ENCODE measurements around a stretch of chr9.

- PRO-cap, 3 experiments, result no peak in any of the 3 experiments
- RAMPAGE, long total RNA, 2 experiments, result no peak in any of the 2 experiments
- RRBS, result no CpG with 5 or more reads among the region's 7 CpGs
These were observed 108.5 kb downstream of the RGS3 start for GRCh38 chr9:113571888-113572490.

GRCh38 chr9:113573393-113573842, 109.9 kb downstream of the RGS3 start:
- PRO-cap, 3 experiments, result no peak in any of the 3 experiments
- RAMPAGE, long total RNA, 2 experiments, result no peak in any of the 2 experiments
- RRBS, result no CpG with 5 or more reads among the region's 8 CpGs

GRCh38 chr9:113578877-113579491, 115.5 kb downstream of the RGS3 start:
- PRO-cap, 3 experiments, result no peak in any of the 3 experiments
- RAMPAGE, long total RNA, 2 experiments, result no peak in any of the 2 experiments
- RRBS, result no CpG with 5 or more reads among the region's 5 CpGs

DNA sequence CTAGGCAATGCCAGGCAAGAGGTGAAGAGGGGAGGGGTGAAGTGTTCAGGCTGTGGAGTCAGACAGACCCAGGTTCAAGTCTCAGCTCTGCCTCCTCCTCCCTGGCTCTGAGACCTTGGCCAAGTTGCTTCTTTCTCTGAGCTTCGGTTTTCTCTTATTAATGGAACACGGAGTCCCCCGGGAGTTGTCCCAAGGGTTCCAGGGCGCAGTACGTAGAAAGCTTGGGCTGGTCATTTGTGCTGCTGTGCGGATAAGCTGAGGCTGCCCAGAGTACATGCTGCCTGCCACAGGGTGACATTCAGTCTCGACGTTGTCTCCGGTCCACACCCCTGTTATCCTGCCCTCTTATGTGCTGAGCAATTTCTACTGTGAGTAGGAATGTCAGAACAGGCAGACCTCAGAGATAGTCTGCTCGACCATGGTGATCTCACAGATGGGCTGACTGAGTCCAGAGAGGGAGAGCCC, 123.8 kb downstream of the RGS3 start:
- PRO-cap, 3 experiments, result no peak in any of the 3 experiments
- RAMPAGE, long total RNA, 2 experiments, result no peak in any of the 2 experiments
- RRBS, result no CpG with 5 or more reads among the region's 10 CpGs

GRCh38 chr9:113600212-113601038, 136.9 kb downstream of the RGS3 start:
- PRO-cap, 3 experiments, result no peak in any of the 3 experiments
- RAMPAGE, long total RNA, 2 experiments, result no peak in any of the 2 experiments
- RRBS, result no CpG with 5 or more reads among the region's 12 CpGs

- PRO-cap, 3 experiments, result no peak in any of the 3 experiments
- RAMPAGE, long total RNA, 2 experiments, result no peak in any of the 2 experiments
- RRBS, result no CpG with 5 or more reads among the region's 8 CpGs
These were observed 159.4 kb downstream of the RGS3 start for GRCh38 chr9:113622794-113623510.

GRCh38 chr9:113650438-113651059, 187.0 kb downstream of the RGS3 start:
- PRO-cap, 3 experiments, result no peak in any of the 3 experiments
- RAMPAGE, long total RNA, 2 experiments, result no peak in any of the 2 experiments
- RRBS, result no CpG with 5 or more reads among the region's 12 CpGs

- PRO-cap, 3 experiments, result no peak in any of the 3 experiments
- RAMPAGE, long total RNA, 2 experiments, result no peak in any of the 2 experiments
- RRBS, result 7% methylated on average over 6 of the region's 32 CpGs
These were observed 188.1 kb upstream of the ZNF618 start for GRCh38 chr9:113687897-113688584.

DNA sequence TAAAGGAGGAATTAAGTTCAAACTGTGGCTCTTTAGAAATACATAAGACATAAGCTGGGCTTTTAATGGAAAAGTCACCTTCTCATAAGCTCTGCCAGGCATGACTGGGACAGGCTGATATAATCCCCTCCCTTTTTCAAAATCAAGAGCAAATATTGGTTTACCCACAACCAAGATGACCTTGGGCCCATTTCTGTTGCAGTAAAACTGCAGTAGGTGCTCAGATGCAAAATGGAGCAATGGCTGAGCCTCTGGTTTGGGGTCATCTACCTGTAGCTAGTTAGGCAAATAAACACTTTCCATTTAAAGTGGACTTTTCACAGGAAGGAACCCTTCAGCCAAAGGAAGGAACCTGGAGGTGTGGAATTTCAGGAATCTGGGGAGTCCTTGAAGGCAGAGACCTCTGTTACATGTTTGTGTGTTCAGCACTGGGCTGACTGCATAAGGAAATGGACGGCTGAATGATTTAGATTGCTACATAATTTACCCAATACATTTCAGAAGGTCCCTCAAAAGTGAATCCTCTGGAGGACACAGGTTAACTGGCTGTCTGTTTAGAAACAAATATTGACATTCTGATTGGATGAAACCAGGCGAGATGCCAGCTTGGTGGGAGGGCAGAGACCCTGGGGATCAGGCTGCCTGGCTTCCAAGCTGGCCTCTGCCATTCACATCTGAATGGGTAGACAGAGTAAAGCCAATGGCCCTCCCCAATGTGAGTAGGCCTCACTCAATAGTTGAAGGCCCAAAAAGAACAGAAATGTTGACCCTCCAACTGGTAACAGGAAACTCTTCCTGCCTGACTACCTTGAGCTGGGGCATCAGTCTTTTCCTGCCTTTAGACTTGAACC, 170.0 kb upstream of the ZNF618 start:
- PRO-cap, 3 experiments, result no peak in any of the 3 experiments
- RAMPAGE, long total RNA, 2 experiments, result no peak in any of the 2 experiments
- RRBS, result no CpG with 5 or more reads among the region's 2 CpGs

DNA sequence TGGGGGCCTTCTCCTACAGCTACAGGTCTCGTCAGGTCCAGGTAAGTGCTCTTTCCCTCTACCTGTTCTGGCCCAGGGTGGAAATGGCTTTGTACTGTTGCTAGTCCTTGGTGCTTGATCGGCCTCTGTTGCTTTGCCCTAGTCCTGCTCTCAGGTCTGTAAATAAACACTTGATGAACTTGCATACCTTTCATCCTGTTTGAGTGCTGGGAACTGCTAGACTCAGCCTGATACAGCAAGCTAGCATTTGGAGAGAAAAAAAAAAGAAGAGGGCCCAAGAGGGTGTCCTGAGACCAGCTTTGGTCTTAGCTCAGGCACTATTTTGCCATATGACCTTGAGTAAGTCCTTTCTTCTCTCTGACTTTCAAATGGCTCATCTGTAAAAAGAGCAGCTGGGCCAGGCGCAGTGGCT, 21.8 kb upstream of the ZNF618 start:
- PRO-cap, 3 experiments, result no peak in any of the 3 experiments
- RAMPAGE, long total RNA, 2 experiments, result no peak in any of the 2 experiments
- RRBS, result no CpG with 5 or more reads among the region's 3 CpGs

DNA sequence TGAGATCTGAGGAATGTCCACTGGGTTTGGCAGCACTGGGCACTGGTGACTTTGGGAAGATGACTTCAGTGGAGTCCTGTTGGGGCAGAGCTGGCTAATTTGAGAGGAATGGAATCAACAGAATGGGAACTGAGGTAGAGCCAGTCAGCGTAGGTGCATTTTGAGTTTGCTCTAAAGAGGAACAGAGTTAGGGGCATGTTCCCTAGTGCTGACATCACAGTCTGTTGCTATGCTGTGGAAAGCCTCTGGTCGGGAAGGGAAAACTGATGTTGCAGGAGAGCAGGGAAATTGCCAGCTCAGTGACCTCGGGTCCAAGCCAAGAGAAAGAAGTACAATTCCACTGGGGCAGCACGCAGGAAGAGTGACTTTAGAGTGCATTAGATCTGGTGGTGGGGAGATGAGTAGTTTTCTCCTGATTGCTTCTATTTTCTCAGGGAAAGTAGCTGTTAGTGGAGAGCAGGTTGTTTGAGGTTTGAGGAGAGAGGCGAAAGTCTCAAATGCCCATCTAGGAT, 57.0 kb downstream of the ZNF618 start:
- PRO-cap, 3 experiments, result no peak in any of the 3 experiments
- RAMPAGE, long total RNA, 2 experiments, result no peak in any of the 2 experiments
- RRBS, result no CpG with 5 or more reads among the region's 5 CpGs

- PRO-cap, 3 experiments, result no peak in any of the 3 experiments
- RAMPAGE, long total RNA, 2 experiments, result no peak in any of the 2 experiments
- RRBS, result no CpG with 5 or more reads among the region's 3 CpGs
These were observed 23.6 kb downstream of the COL27A1 start for GRCh38 chr9:114178947-114179251.

GRCh38 chr9:114205284-114205655, 49.9 kb downstream of the COL27A1 start:
- PRO-cap, 3 experiments, result no peak in any of the 3 experiments
- RAMPAGE, long total RNA, 2 experiments, result no peak in any of the 2 experiments
- RRBS, result no CpG with 5 or more reads among the region's 8 CpGs

DNA sequence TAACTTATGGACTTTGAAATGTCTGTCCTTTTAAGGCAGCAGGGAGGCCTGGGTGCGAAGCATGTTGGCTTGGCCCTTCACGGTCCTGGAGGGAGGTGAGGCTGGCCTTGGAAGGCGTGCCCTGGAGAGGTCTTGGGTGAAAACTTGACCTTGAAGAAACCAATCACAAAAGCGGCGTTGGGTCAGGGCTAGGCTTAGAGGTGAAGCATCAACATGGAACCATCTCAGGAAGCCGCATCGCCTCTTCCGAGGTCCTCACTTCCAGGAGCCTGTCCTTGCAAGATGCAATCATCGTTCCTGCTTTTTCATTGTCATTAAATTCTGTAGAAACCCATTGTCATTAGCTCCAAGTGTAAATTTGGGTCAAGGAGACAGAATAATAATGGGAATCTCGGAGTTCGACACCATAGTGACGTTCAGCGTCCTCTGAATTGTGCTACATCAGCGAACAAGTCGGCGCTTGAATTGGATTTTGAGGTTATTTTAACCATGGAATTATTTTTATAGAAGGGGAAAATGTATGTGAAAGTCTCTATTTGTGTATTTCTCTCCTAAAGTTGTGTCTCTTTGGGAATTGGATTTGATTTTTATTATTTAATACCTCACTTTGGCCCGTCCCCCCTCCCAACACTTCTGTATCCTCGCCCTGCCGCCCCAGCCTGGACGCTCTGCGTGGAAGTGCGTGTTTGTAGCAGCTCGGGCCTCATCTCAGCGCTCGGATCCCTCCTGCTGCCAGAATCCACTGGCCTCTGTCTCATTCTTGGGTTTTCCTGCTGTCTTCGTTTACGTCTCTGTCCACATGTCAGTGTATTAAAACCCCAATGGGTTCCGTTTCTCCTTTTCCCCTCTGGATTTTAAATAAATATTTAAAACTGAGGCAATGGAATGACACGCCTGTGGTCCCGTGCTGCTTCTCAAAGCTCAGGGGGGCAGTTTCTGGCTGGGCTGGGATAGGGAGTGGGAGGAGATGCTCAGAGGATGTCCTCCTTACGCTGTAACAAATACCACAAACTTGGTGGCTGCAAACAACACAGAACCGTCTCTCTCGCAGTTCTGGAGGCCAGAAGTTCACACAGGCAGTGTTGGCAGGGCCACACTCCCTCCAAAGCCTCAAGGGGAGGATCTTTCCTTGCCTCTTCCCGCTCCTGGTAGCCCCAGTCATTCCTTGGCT, 10.9 kb upstream of the ORM1 start:
- PRO-cap, 3 experiments, result no peak in any of the 3 experiments
- RAMPAGE, long total RNA, 2 experiments, result no peak in any of the 2 experiments
- RRBS, result no CpG with 5 or more reads among the region's 34 CpGs

GRCh38 chr9:114330337-114331010, 805 bp downstream of the ORM2 start:
- PRO-cap, 3 experiments, result no peak in any of the 3 experiments
- RAMPAGE, long total RNA, 2 experiments, result no peak in any of the 2 experiments
- RRBS, result no CpG with 5 or more reads among the region's 17 CpGs

DNA sequence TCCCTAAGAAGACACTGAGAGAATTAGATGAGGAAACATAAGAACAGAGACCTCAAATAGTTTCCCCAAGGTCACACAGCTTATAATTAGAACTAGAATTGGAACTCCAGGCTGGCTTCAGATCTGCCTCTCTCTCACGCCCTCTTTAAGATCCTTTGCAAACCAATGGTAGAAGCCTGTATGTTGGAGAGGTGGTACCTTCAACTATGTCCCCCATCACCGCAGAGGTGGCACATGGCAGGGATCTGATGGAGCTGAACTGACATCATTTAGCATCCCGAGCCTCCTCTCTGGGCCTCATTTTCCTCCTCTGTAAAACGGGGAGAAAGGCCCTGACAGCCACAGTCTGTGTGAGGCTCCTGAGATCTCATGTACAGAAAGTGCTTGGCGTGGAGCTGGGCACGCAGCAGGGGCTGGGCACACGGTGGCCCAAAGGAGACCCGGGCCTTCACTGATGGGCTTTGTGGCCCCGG, 1.4 kb downstream of the ORM2 start:
- PRO-cap, 3 experiments, result no peak in any of the 3 experiments
- RAMPAGE, long total RNA, 2 experiments, result no peak in any of the 2 experiments
- RRBS, result no CpG with 5 or more reads among the region's 9 CpGs

- PRO-cap, 3 experiments, result no peak in any of the 3 experiments
- RAMPAGE, long total RNA, 2 experiments, result no peak in any of the 2 experiments
- RRBS, result no CpG with 5 or more reads among the region's 9 CpGs
These were observed 2.1 kb downstream of the ORM2 start for GRCh38 chr9:114331648-114332202.

- PRO-cap, 3 experiments, result no peak in any of the 3 experiments
- RAMPAGE, long total RNA, 2 experiments, result no peak in any of the 2 experiments
- RRBS, result no CpG with 5 or more reads among the region's 3 CpGs
These were observed 26.8 kb downstream of the AKNA start for GRCh38 chr9:114360916-114361471.

GRCh38 chr9:114386228-114386996, 1.4 kb downstream of the AKNA start:
- PRO-cap, 3 experiments, result no peak in any of the 3 experiments
- RAMPAGE, long total RNA, 2 experiments, result no peak in any of the 2 experiments
- RRBS, result no CpG with 5 or more reads among the region's 13 CpGs

DNA sequence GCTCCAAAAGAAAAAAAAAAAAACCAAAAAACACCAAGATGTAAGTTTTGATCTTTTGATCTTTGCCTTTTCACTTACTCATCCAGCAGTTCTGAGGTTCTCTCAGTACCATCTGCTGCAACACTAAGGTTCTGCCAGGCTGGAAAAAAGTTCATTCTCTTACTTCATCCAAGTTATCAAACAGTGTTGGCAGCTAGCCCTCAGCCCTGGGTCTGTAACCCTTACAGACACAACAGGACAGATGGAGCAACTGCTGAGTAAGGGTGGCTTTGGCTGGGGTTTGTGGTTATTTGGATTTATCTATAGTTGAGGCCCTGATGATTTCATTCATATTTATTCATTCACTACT, 4.3 kb upstream of the TMEM268 start:
- PRO-cap, 3 experiments, result no peak in any of the 3 experiments
- RAMPAGE, long total RNA, 2 experiments, result no peak in any of the 2 experiments